Colon Carcinoma Metastatic in the Brain (tissue), 2 donors: ENCODE measurements around a stretch of chr18.

GRCh38 chr18:23495611-23496308, 7.6 kb upstream of the RMC1 start:
- PRO-cap, 2 experiments: no peak in any of the 2 experiments

GRCh38 chr18:23529870-23530389, 26.6 kb downstream of the RMC1 start:
- PRO-cap, 2 experiments: no peak in any of the 2 experiments

GRCh38 chr18:23570982-23571245, 15.4 kb downstream of the NPC1 start:
- PRO-cap, 2 experiments: no peak in any of the 2 experiments

- PRO-cap, 2 experiments: no peak in any of the 2 experiments
Observed at GRCh38 chr18:23749657-23749988, 60.4 kb downstream of the LAMA3 start.

- PRO-cap, 2 experiments: no peak in any of the 2 experiments
Observed at GRCh38 chr18:23847062-23847584, 157.9 kb downstream of the LAMA3 start.

- PRO-cap, 2 experiments: no peak in any of the 2 experiments
Observed at GRCh38 chr18:23932626-23933017, 81.9 kb upstream of the TTC39C start.

GRCh38 chr18:24051520-24052538, 37.3 kb downstream of the TTC39C start:
- PRO-cap, 2 experiments: no peak in any of the 2 experiments

- PRO-cap, 2 experiments: no peak in any of the 2 experiments
Observed at GRCh38 chr18:24089078-24089675, 49.7 kb upstream of the CABYR start.

- PRO-cap, 2 experiments: no peak in any of the 2 experiments
Observed at GRCh38 chr18:24113542-24114768, 24.9 kb upstream of the CABYR start.

DNA sequence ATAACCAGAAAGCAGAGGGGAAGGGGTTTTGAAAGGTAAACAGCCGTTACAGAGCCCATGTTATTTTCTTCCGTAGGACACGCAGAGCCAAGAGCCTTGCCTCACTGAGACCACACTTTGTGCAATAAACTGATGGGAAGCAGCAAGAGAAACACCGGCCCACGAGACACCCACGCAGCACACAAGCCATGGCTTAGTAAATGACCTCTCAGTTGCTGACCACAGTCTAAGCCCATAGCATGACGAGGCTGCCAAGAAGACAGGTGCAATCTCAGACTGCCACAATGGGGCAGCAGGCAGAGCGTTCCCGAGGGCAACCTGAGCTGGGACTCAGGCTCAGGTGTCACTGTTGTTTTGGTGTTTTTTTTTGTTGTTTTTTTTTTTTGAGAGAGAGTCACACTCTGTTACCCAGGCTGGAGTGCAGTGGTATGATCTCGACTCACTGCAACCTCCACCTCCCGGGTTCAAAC, 59.7 kb downstream of the CABYR start:
- PRO-cap, 2 experiments: no peak in any of the 2 experiments

DNA sequence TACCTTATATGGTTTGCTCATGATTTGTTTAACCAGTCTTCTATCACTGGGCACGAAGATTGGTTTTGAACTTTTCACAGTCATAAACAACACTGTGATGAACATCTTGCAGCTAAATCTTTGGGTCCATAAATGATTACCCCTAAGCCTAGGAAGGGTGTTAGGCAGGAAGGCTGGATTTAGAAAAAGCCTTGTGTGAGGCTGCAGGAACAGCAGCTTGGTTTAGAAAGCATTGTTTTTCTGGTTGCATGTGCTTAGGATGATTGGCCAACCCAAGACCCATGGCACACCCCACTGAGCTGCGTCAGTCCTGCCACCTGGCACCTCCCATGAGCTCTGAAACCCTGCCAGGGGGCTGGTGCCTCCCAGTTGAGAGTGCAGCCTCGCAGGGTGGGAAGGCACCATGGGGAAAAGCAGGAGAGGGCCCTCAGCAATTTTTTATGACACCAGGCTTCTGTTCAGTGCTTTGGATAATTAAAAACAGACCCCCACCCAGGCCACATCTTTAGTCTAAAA, 438.6 kb downstream of the ZNF521 start:
- PRO-cap, 2 experiments: no peak in any of the 2 experiments

DNA sequence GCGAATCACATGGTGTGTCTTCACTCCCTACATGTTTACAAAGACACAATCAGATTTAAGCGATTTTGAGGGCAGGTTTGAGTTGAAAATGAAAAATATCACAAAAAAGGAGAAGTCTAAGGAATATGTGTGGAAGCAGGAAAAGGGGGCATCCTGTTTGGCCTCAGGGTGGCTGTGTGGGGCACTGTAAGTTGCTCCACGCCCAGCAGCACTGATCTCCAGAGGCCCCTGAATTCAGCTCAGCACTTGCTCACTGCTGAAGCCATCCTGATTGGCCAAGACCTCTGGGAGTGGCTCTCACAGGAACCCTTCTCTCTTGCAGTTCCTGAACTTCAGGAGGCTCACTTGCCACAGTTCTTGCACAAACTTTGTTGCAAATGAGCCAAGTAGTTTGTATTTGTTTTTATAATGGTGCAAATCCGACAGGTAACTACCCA, 363.5 kb downstream of the ZNF521 start:
- PRO-cap, 2 experiments: no peak in any of the 2 experiments

- PRO-cap, 2 experiments: no peak in any of the 2 experiments
Observed at GRCh38 chr18:25298936-25299516, 52.9 kb downstream of the ZNF521 start.

DNA sequence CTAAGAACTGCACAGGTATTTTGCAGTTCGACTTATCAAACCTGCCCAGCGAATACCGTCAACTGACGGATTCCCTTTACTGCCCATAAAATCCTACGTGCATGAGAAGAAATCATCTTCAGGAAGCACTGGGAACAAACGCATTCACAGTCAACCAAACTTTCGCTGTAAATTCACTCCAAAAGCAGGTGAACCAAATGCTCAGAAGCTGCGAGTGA, 3.3 kb downstream of the ZNF521 start:
- PRO-cap, 2 experiments: no peak in any of the 2 experiments

DNA sequence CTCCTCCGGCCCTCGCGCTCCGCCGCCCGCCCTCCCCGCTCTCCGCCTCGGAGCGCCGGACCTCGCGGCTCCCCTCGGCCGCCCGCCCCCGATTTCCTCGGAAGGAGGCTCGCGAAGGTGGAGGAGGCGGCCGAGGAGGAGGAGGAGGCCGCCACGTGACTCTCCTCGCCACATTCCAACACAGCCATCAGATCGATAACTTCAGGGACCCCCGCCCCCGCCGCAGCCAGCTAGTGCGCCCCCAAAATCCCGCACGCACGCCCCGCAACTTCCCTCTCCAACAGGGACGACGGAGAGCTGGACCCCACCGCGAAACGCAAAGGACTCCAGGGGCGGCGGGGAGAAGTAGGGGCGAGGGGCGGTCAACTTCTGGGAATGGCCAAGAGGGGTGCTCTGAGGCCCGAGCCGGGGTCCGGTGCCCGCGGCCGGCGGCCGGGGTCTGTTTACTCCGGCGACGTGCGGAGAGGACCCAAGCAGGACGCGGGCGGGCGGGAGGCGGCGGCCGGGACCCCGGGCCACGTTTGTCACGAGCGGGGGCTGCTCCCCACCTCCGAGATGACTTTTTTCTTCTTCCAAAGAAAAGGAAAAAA, 2.0 kb downstream of the ZNF521 start:
- PRO-cap, 2 experiments: no peak in any of the 2 experiments

DNA sequence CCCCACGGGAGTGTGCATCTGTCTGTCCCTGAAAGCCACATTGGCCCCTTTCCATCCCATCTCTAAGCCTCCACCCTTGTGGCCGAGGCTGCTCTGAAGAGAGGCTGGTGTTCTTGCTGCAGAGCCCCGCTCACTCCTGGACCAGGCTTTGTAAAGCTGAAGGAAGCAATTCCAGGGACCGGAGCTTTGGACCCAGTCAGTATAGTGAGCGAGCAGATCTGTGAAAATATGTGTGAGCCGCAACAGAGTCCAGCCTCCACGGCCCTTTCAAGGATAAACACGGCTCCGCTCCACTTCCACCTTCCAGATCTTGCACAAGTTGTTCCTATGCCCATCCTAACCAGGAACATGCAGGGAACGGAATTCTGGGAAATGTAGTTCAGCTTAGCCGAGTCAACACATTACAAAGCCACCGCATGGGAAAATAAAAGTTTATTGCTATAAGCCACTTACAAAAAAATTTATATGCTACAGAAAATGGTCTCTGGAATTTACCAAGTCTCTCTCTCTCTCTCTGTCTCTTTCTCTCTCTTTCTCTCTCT, 151.6 kb upstream of the ZNF521 start:
- PRO-cap, 2 experiments: no peak in any of the 2 experiments

- PRO-cap, 2 experiments: no peak in any of the 2 experiments
Observed at GRCh38 chr18:25958660-25958859, 131.9 kb downstream of the SS18 start.

DNA sequence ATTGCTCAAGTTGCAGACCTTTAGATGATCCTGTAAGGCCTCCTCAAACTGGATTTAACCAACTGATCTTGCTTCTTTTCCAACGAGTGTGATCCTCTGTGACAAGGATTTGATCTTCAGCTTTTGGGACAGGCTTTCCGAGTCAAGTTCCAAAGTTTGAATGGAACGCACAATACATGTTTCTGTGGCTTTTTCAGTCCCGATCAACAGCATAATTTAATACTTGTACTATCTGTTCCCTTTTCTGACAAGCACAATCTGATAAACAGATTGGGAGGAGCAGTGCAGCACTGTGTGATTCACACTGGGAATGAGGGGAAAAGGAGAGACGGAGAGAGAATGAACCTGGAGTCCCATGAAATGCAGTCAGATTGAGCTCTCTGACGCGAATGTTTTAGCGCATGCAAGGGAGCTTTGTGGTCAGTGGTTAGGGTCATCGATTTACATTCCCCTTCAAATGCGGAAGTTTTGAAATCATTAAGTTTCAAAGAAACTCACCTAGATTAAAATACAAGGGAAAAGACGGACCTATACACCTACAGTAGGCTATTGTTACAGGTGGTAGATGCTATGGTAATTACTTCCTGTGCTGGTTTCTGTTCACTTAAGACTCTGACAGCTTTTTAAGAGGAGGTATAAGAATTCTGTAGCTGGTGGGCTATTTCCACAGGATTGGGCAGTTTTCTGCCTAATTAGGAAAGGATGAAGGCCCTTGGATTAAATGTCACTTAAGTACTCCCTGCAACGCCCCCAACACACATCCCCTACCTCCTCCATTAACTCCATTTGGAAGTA, 99.6 kb downstream of the KCTD1 start:
- PRO-cap, 2 experiments: no peak in any of the 2 experiments

GRCh38 chr18:26649237-26649510, 100.8 kb upstream of the KCTD1 start:
- PRO-cap, 2 experiments: no peak in any of the 2 experiments

DNA sequence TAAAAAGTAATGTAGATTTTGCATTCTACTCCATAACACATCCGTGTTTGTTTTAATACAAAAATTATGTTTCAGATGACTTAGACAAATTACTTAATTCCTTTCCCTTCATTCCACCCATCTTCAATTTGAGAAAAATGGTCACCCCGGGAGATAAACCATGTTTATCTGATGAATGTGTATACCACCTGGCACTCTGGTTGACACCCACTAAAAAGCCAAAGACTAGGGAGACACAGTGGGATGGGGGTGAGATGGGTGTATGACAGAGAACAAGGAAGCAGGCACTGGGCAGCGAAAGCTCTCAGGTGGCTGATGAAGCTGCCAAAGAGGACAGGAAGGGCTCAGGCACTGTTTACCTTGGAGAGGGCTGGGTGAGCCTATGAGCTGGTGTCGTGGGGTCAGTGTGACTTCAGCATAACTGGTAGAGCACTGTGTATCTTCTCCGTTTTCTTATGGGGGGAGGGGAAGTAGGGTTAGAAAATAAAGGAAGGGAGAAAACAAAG, 120.3 kb downstream of the AQP4 start:
- PRO-cap, 2 experiments: no peak in any of the 2 experiments